Cerebellum (tissue), 5 donors: ENCODE data around the genes PKD2L1 and NDUFB8.

DNA sequence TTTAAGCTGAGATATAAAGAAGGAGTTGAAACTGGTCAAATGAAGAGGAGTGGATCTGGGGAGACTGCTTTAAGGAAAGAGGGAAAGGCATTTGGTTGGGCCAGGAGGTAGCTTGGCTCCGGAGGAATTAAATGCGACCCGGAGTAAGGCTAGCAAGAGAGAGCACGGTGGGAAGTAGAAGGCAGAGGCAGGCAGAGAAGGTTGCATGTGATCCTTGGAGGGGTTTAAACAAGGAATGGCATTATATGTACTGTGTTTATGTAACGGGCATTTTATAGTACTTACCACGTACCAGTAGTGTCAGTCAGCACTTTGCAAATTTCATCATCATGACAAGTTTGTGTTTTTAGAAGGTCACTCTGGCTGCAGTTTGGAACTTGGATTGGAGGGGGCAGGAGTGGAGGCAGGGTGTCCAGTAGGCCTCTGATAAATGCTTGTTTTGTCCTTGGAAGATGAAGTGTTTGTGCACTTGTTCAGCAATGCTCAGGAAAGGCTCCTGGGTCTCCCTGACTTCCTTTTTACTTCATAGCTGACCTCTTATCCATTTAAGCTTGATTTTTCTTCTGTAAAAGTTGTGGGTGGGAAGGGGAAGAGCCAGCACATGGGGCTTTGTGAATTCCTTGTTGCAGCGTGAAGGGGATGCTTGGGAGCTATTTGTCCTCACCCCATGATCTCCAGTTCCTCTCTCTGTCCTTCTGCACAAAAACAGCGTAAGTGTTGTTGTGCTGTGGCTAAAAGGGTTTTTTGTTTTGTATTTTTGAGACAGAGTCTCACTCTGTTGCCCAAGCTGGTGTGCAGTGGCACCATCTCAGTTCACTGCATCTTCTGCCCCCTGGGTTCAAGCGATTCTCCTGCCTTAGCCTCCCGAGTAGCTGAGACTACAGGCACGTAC lies 1.3 kb upstream of the AVPI1 start:
- PRO-cap, 3 experiments = no peak in any of the 3 experiments
- RAMPAGE, long total RNA = no peak

GRCh38 chr10:97713914-97714834 lies 644 bp downstream of the MARVELD1 start:
- PRO-cap, 3 experiments = peak in 2 of 3 experiments; most common plus-strand start chr10:97714461 (in 1); most common minus-strand start chr10:97714102 (in 2)
- RAMPAGE, long total RNA = no peak

DNA sequence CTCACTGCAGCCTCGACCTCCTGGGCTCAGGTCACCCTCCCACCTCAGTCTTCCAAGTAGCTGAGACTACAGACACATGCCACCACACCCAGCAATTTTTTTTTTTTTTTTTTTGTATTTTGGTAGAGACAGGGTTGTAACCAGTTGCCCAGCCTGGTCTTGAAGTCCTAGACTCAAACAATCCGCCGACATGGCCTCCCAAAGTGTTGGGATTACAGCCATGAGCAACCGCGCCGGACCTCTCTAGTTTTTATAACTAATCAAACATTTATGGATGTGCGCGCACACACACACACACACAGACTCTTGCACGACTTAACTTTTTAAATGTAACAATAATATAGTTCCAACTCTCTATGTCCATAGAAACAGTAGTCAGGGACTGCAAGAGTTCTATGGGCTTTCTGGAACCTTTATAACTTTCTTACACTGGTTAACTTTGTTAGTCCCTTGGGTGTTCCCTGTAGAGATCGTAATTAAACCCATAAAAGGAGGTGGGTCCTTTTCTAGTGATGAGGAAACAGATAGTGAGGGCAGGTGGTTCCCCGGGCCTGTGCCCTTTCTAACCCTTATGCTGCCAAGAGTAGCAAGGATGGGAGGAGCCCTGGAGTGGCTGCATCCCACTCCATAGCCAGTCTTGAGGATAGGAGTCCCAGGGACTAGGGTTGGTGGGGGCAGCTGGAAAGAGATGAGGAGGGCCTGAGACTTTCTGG lies 8.4 kb downstream of the MARVELD1 start:
- PRO-cap, 3 experiments = no peak in any of the 3 experiments
- RAMPAGE, long total RNA = no peak

DNA sequence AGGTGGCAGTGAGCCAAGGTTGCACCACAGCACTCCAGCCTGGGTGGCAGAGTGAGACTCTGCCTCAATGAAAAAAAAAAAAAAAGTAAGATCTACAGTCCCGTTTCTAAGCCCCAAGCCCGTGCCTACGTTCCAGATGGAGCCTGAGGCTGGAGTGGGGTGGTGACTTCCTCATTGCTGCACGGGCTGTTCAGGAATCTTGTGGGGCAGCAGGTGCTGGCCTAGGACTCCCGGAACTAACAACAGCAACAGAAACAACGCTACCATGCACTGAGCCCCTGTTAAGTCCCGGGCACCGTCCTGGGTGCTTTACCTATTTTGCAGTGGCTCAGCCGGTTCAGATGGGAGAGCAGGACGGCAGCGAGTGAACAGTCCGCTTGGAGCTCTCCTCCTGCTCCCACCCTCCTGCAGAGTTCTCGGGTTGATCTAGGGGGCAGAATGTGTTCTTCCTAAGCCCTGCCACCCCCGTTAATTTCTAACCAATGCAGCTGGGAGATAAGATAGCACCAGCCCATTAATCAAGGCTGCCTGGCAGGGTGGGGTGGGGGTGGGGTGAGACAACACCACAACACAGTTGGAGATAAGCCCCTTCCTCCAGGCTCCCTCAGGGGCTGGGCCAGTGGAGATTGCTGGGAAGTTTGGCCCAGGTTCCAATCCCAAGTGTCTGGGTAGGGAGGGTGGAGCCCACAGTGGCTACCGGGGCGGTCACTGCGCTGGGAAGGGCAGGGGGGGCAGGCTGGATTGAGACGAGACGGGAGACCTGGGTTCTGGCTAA lies 17.0 kb upstream of the SFRP5 start:
- PRO-cap, 3 experiments = no peak in any of the 3 experiments
- RAMPAGE, long total RNA = no peak

DNA sequence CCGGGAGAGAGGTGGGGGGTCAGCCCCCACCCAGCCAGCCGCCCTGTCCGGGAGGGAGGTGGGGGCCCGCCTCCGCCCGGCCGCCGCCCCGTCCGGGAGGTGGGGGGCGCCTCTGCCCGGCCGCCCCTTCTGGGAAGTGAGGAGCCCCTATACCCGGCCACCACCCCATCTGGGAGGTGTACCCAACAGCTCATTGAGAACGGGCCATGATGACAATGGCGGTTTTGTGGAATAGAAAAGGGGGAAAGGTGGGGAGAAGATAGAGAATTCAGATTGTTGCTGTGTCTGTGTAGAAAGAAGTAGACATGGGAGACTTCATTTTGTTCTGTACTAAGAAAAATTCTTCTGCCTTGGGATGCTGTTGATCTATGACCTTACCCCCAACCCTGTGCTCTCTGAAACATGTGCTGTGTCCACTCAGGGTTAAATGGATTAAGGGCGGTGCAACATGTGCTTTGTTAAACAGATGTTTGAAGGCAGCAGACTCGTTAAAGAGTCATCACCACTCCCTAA lies 18.5 kb downstream of the R3HCC1L start:
- PRO-cap, 3 experiments = no peak in any of the 3 experiments
- RAMPAGE, long total RNA = no peak

DNA sequence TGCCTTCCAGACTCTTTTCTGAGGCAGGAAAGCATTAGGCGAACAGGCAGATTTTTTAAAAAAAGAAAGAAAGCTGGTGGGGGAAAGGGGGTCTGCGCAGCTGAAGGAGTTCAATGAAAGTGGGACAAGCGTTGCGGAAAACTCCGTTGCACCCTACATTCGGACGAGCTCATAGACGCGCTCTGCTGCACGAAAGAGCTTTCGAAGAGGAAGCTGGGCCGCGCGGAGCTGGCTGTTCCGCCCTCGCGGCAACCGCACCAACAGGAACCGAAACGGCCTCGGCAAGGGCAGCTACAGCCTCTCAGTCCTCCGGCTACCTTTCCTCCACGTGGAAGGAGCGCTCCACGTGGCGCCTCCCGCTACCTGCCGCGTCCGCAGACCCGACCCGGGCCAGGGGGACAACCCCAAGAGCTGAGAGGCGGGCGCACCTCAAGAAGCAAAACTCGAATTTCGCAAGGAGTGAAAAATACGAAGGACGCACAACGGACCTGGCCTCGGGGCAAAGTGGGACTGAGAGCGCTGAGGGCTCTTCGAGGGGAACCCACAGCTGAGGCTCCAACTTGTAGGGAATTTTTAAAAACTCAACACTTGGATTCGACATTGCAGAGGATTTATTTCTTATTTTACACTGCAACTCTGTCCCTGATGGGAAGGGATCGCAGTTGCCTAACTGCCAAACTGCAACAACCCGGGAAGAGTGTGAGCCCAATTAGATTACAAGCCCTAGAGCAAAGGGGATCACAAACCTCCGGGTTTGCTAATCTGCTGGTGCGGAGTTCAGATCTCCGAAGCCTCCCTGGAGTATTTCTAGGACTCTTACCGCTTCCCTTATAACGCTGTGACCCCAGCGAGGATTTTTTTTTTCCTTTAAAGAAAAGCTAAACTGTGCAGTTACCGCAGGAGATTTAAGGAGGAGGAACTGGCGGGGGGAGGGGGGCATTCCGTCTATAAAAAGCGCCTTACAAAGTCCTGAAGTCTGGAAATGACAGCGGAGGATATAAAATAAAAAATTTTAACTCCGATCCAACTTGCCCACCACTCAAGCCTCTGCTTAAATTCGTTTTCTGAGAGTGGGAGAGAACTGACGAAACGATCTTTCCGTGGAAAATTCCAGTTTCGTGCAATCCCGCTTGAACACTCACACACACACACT lies 1.3 kb downstream of the HPSE2 start:
- PRO-cap, 3 experiments = no peak in any of the 3 experiments
- RAMPAGE, long total RNA = no peak

DNA sequence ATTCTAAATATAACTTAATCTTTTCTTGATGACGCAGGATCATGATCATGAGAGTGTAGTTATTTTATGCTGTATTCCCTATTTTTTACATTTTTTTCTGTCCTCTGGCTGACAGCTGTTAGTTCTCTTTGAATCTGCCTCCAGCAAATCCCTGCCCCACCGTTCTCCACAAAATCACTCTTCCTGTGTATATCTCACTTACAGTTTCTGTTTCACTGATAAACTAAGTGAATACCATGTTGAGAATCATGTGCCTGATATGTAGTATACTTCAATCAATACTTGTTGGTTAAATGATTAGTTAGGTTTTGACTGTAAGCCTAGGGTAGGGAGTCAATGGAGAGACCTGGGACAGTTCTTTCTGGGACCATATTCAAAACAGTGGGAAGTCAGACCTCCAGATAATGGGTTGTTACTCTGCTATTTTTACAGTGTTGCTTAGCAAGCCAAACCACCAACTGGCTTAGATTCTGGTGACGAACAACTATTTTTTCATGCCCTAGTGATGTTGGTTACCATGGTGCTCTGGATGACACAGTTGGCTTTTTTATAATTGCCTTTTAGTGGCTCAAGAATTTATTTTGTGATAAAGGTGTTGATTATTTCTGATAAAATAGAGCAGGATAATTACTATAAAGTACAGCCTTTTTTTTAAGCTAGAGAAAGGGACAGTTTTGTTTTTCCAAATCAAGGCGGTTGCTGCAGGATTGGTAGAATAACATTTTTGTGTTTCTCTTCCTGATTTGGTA lies 12.9 kb downstream of the CNNM1 start:
- PRO-cap, 3 experiments = no peak in any of the 3 experiments
- RAMPAGE, long total RNA = no peak

- PRO-cap, 3 experiments = peak in 3 of 3 experiments; most common plus-strand start chr10:99430936 (in 3); most common minus-strand start chr10:99431402 (in 2)
- RAMPAGE, long total RNA = no peak
Observed at GRCh38 chr10:99430778-99431750, 640 bp upstream of the GOT1 start.

DNA sequence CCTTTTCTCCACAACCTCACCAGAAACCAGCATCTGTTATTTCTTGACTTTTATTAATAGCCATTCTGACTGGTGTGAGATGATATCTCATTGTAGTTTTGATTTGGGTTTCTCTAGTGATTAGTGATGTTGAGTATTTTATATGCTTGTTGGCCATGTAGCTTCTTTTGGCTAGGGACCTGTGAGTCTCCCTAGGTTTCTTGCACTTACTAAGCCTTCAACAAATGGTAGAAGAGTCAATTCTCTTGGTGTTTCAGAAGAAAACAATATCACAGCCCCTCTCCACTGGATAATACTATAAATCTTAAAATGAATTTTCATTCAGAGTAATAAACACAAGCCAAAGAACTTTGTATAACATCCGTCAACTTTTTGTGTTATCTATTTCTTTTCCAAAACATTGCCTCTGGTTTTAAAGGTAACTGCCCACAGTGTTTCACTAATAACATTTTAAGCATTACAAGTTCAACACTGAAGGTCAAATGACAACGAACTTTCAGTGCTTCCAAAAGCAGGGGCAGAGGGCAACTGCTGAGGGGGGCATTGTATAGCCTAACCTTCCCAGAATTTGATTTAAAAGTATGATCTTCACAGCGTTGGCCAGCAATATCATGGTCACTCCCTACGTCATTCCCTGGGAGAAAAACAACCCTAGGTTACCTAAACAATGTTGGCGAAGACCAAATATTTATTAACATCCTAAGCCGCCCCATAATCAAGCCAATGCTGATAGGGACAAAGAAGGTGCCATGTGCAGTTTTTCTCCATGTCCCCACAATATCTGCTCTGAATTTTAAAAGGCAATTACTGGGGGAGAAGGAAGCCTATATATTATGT lies 2.3 kb upstream of the GOT1 start:
- PRO-cap, 3 experiments = no peak in any of the 3 experiments
- RAMPAGE, long total RNA = no peak

DNA sequence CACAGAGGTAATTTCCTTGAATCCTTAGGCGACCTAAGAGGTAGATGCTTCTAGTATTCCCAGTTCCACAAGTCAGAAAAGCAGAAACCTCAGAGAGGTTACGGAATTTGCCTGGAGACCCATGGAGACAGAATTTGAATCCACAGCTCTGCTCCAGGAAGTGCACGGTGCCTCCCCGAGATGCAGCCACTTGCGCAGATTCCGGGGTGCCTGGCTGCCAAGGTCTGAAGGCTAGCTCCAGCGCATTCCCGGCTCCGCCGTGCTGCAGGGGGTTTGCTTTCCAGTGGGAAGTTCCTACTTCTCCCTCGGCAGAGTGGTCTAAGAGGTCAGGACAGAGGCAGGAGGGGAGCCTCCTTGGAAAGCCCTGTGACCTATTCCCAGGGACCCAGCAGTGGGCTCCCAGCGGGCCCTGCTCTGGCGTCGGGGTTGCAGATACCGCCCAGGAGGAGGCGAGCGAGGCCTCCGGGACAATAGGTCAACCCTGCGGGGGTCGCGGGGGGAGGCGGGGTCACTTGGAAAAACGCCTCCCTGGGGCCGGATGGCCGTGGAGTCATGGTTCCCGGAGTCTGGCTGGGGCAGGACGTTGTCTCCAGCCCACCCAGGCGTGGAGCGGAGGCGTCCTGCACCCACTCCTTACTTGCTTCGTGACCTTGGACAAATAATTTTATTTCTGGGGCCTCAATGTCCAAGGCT lies 10.0 kb upstream of the NKX2-3 start:
- PRO-cap, 3 experiments = no peak in any of the 3 experiments
- RAMPAGE, long total RNA = no peak

DNA sequence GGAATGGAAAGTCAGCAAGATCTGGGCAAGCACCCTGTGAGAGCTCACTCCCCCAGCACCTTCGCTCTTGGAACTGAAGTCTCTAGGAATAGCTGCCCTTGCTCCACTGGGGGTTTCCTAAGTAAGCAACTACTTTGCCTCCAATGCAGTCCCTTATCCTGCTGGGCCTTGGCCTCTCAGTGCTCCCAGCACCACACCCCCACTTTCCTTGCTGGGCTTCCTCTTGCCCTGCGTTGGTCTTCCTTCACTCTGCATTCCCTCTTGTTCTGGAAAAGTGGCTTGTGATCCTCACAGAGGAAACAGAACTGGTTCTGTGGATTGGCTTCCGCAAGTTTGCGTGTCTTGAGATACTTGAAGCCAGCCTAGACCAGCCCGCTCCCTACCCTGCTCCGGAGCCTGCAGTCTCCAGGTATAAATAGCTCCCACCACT lies 6.4 kb downstream of the NKX2-3 start:
- PRO-cap, 3 experiments = no peak in any of the 3 experiments
- RAMPAGE, long total RNA = no peak

GRCh38 chr10:99540418-99541225 lies 7.9 kb downstream of the NKX2-3 start:
- PRO-cap, 3 experiments = no peak in any of the 3 experiments
- RAMPAGE, long total RNA = no peak

DNA sequence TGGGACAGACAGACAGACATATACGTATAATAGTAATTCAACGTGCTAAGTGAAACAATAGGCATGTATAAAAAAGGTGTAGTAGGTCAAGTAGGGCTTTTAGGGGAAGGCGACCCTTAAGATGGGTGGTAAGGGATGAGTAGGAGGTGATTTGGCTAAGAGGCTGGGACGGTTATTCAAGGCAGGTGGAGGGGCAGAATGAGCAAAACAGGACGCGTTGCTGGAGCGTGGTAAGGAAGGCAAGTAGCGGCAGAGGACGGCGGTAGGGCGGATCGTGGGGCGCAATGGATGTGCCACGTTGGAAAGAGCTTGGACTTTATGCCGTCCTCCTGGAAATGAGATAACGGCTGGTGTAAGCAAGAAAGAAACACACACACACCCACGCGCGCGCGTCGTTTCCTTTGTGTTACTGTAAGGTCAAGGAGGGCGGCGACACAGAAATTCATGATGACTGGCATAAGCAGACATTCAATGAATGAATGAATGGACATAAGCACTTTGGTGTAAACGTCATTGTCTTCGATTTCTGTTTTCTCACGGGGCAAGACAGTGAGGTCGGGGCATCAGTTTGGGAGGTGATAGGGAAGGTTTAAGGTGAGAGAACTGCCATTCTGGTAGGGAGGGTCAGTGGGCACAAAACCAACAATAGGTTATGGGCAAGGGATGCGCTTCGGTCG lies 725 bp upstream of the ENTPD7 start:
- PRO-cap, 3 experiments = peak in 1 of 3 experiments; most common plus-strand start position 233 of the sequence (in 1)
- RAMPAGE, long total RNA = no peak

- PRO-cap, 3 experiments = no peak in any of the 3 experiments
- RAMPAGE, long total RNA = no peak
Observed at GRCh38 chr10:99849872-99850981, 67.8 kb downstream of the ABCC2 start.

GRCh38 chr10:100114861-100115399 lies 33.3 kb upstream of the CPN1 start:
- PRO-cap, 3 experiments = no peak in any of the 3 experiments
- RAMPAGE, long total RNA = no peak

DNA sequence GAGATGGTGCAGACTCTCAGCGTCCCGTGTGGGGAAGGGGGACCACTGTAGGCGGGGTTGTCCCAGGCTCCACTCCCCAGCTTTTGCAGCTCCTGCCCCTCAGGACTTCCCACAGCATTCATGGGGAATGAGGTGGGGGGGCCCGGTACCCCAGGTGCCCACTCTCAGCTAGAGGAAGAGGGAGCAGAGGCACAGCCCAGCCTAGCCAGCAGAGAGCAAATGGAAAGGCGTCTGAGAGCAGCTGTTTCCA lies at the start of gene PKD2L1:
Gene PKD2L1 (minus strand): TSS at position 247 of the 250 bp plus-strand sequence.
- PRO-cap, 3 experiments = no peak in any of the 3 experiments
- RAMPAGE, long total RNA = no peak

DNA sequence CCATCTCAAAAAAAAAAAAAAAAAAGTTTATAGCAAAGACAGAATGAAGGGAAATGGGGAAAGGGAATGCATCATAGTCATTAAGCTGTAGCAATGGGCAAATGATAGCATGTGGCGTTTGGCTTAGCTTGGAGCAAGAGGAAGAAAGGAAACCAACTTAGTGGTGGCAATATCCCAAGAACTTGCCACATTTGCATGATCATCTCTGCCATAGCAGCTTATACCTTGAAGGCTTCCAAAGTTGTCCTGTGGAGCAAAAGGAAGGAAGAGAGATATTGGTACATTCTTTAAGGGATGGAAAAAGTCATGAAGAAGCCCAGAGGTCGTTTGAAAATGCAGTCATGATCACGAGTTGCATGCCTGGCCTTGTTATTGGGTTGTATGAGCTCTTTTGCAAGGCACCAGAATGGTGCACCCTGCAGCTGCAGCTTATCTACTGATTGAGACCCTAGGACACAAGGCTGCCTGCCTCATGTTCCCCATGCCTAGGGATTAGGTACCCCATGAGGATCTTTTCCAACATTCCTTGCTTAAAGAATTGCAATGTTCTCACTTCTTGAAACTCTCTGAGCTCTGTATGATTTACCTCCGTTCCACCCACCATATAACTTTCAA lies 6.7 kb downstream of the SCD start:
- PRO-cap, 3 experiments = no peak in any of the 3 experiments
- RAMPAGE, long total RNA = no peak

- PRO-cap, 3 experiments = peak in 3 of 3 experiments; most common plus-strand start chr10:100529987 (in 2); most common minus-strand start chr10:100529870 (in 3)
- RAMPAGE, long total RNA = start-site peak on the minus strand at chr10:100529858-100529883, 2,350 and 466 reads in 2 replicates
Observed at GRCh38 chr10:100529727-100530179, at the start of gene NDUFB8. NDUFB8 (minus strand) TSS chr10:100529871.

GRCh38 chr10:100738188-100738794 lies 7.1 kb upstream of the PAX2 start:
- PRO-cap, 3 experiments = no peak in any of the 3 experiments
- RAMPAGE, long total RNA = no peak

- PRO-cap, 3 experiments = no peak in any of the 3 experiments
- RAMPAGE, long total RNA = no peak
Observed at GRCh38 chr10:100826624-100827188, 81.3 kb downstream of the PAX2 start.